Endothelial cell of umbilical vein (primary cell): ENCODE measurements around a stretch of chr9.

DNA sequence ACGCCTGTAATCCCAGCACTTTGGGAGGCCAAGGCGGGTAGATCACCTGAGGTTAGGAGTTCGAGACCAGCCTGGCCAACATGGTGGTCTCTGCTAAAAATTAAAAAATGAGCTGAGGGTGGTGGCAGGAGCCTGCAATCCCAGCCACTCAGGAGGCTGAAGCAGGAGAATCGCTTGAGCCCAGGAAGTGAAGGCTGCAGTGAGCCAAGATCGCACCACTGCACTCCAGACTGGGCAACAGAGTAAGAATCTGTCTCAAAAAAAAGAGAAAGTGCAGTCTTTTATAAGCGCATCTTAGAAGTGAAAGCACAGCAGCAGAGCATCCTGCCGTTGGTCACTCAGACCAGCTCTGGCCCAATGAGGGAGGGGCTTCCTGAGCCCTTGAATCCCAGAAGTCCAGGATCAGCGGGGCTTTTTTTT lies 42.5 kb downstream of the NAIF1 start:
- PRO-cap: no peak
CAGE:
- cytosol, long polyA minus RNA: no peak
- cytosol, long polyA plus RNA: no peak
- long polyA plus RNA: no peak
- nucleus, long polyA minus RNA: no peak
- nucleus, long polyA plus RNA: no peak

- PRO-cap: no peak
CAGE:
- cytosol, long polyA minus RNA: no peak
- cytosol, long polyA plus RNA: no peak
- long polyA plus RNA: no peak
- nucleus, long polyA minus RNA: no peak
- nucleus, long polyA plus RNA: no peak
Observed at GRCh38 chr9:128056924-128057887, 9.9 kb downstream of the NAIF1 start.

DNA sequence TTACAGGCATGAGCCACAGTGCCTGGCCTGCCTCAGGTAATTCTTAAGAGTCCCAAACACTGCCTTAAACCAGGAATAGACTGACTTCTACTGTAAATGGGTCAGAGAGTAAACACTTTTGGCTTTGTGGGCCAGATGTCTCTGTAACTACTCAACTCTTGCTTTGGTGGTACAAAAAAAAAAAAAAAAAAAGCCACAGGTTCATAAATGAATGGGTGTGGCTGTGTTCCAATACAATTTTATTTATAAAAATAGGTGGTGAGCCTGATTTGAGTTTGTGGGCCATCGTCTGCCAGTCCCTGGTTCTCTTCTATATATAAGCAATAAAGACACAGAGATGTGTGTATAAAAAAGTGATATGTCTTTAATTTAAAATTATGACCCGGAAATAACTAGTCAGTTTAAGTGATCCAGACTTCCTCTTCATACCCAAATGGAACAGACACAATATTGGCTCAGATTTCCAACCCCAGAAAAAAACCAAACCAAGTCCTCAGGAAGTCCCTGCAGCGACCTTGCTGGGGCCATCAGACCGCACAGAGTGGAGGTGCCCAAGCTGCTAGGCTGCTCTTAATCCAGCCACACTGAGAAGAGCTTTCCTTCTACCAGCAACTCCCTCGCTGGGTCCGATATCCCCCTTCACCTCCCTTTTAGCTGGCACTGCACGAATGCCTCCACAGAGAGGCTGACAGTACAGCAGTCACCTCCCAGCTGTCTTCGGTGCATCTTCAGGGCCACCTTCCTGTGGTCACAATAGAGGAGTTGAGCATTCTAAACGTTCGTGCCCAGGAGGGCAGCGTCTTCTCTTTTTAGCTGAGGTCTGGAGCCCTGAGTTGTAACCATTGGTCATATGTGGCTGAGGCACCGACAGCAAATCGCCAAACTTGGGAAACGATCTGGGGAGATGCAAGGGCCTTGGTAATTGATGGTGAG lies 6.0 kb downstream of the NAIF1 start:
- PRO-cap: no peak
CAGE:
- cytosol, long polyA minus RNA: no peak
- cytosol, long polyA plus RNA: no peak
- long polyA plus RNA: no peak
- nucleus, long polyA minus RNA: no peak
- nucleus, long polyA plus RNA: no peak

- PRO-cap: no peak
CAGE:
- cytosol, long polyA minus RNA: no peak
- cytosol, long polyA plus RNA: no peak
- long polyA plus RNA: no peak
- nucleus, long polyA minus RNA: no peak
- nucleus, long polyA plus RNA: no peak
Observed at GRCh38 chr9:128078214-128079404, 10.6 kb downstream of the SLC25A25 start.

DNA sequence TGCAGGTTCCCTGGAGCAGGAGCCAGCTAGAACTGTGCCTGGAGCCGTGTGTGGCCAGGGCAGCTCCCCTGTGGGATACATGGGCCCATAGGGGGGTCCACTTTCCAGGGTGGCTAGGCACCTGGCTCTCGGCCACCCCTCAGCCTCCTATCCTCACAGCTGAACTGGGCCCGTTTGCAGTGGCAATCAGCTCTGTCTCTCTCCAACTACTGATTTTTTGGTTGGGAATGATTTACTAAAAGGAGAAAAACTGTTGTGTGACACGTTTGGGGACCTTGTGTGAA lies 29.7 kb downstream of the PTGES2 start:
- PRO-cap: no peak
CAGE:
- cytosol, long polyA minus RNA: no peak
- cytosol, long polyA plus RNA: no peak
- long polyA plus RNA: no peak
- nucleus, long polyA minus RNA: no peak
- nucleus, long polyA plus RNA: no peak

GRCh38 chr9:128119094-128119866 lies 8.2 kb downstream of the PTGES2 start:
- PRO-cap: no peak
CAGE:
- cytosol, long polyA minus RNA: no peak
- cytosol, long polyA plus RNA: no peak
- long polyA plus RNA: no peak
- nucleus, long polyA minus RNA: no peak
- nucleus, long polyA plus RNA: no peak

GRCh38 chr9:128160754-128161787 lies 1.0 kb downstream of the BBLN start:
- PRO-cap: no peak
CAGE:
- cytosol, long polyA minus RNA: no peak
- cytosol, long polyA plus RNA: no peak
- long polyA plus RNA: no peak
- nucleus, long polyA minus RNA: no peak
- nucleus, long polyA plus RNA: no peak

DNA sequence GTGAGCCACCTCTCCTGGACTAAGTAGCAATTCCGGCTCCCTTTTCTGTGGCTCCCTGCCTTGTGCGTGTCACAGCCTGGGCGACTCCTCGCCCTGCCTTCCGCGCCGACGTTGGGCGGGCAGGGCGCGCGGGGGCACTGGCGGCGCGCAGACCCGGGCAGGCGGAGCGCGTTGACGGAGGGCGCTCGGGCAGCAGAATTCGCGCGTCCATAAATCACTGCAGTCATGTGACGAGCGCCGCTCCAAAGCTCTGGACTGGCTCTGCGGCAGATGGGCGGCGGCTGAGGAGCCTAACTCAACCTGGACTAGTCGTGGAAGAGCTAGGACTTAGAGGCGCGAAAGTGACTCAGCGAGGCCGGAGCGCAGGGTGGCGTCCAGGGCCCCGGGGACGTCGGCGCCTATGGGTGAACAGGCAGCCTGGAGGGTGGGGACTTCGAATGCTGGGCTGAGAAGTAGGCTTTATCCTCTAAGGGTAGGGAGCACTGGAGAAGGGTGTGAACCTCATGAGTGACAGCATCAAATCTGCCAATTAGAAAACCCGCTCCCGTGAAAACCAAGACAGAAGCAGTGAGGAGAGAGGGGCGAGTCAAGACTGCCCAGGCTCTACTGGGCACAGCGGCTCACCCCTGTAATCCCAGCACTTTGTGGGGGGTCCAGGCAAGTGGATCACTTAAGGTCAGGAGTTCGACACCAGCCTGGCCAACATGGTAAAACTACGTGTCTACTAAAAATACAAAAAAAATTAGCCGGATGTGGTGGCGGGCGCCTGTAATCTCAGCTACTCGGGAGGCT lies 1.6 kb upstream of the CIZ1 start:
- PRO-cap: bidirectional peak, plus-strand start at position 269 of the sequence, minus-strand start at position 62 of the sequence; bidirectional peak, plus-strand start at position 561 of the sequence, minus-strand start at position 402 of the sequence
CAGE:
- cytosol, long polyA minus RNA: no peak
- cytosol, long polyA plus RNA: no peak
- long polyA plus RNA: no peak
- nucleus, long polyA minus RNA: no peak
- nucleus, long polyA plus RNA: no peak

- PRO-cap: no peak
CAGE:
- cytosol, long polyA minus RNA: no peak
- cytosol, long polyA plus RNA: no peak
- long polyA plus RNA: no peak
- nucleus, long polyA minus RNA: no peak
- nucleus, long polyA plus RNA: no peak
Observed at GRCh38 chr9:128218458-128219186, 15.4 kb downstream of the DNM1 start.

- PRO-cap: bidirectional peak, plus-strand start at chr9:128246036, minus-strand start at chr9:128245993
CAGE:
- cytosol, long polyA minus RNA: no peak
- cytosol, long polyA plus RNA: no peak
- long polyA plus RNA: no peak
- nucleus, long polyA minus RNA: no peak
- nucleus, long polyA plus RNA: no peak
Observed at GRCh38 chr9:128245488-128246258, 30.1 kb downstream of the GOLGA2 start.

DNA sequence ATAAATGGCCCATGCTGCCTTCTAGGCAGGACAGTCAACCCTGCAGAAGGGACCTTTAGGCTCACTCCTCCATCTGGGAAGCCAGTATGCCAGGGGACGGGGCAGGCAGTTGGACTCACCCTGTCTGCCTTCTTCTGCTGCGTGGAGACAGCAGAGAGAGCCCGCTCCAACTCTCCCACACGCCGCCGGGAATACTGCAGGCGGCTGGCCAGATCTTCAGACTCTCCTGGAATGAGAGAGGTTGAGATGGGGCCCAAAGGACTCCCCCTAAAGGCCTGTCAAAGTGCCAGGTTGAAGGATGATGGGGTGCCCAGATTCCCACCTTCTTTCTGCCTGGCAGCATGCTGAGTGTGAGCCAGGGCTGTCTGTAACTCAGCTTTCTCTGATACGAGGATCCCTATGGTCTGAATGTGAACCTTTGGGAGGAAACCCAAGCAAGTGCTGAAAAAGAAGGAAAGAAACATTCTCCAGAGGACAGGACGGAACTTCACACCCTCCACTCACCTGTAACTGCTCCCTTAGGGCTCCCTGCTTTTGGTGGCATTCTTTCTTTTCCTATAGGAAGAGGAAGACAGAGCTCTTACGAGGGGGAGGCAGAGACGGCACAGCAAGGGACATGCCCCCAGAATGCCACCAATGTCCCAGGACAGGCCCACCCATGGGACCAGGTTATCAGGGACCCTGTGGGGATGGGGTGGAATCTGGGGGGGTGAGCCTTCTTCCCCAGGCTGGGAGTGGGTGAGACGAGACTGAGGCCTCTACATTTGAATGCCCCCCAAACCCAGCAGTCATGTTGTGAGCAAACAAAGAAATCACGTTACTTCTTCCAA lies 10.1 kb downstream of the GOLGA2 start:
- PRO-cap: no peak
CAGE:
- cytosol, long polyA minus RNA: no peak
- cytosol, long polyA plus RNA: no peak
- long polyA plus RNA: no peak
- nucleus, long polyA minus RNA: no peak
- nucleus, long polyA plus RNA: no peak

- PRO-cap: no peak
CAGE:
- cytosol, long polyA minus RNA: no peak
- cytosol, long polyA plus RNA: no peak
- long polyA plus RNA: no peak
- nucleus, long polyA minus RNA: no peak
- nucleus, long polyA plus RNA: no peak
Observed at GRCh38 chr9:128321708-128322303, 441 bp downstream of the TRUB2 start.

GRCh38 chr9:128361795-128362469 lies 9.2 kb upstream of the URM1 start:
- PRO-cap: bidirectional peak, plus-strand start at chr9:128362120, minus-strand start at chr9:128362032
CAGE:
- cytosol, long polyA minus RNA: no peak
- cytosol, long polyA plus RNA: no peak
- long polyA plus RNA: no peak
- nucleus, long polyA minus RNA: no peak
- nucleus, long polyA plus RNA: no peak

GRCh38 chr9:128454961-128455390 lies 830 bp upstream of the ODF2 start:
- PRO-cap: no peak
CAGE:
- cytosol, long polyA minus RNA: no peak
- cytosol, long polyA plus RNA: no peak
- long polyA plus RNA: no peak
- nucleus, long polyA minus RNA: no peak
- nucleus, long polyA plus RNA: no peak

DNA sequence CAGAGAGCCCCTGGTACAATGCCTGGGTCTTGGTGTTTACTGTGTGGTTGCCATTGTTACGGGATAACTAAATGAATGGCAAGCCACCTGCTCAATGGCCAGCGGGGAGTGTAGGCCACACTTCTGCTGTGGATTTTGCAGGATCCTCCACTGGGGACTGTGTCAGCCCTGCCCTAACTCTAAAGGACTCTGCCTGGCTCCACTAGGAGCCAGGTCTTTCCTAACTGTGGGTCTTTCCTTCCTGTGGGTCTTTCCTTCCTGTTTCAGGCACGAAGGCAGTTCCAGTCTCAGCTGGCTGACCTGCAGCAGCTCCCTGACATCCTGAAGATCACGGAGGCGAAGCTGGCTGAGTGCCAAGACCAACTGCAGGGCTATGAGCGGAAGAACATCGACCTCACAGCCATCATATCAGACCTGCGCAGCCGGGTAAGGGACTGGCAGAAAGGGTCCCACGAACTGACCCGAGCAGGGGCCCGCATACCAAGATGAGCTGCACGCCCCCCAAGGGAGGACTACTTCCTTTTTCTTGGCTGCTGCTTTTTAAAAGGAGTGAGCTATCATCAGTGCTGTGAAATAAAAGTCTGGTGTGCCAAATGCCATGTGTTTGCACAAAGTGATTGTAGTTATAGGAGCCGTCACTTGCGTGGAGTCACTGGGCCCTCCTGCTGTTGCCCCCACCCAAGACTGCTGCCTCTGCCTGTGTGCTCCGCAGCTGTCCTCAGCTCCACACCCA lies 10.1 kb upstream of the GLE1 start:
- PRO-cap: no peak
CAGE:
- cytosol, long polyA minus RNA: no peak
- cytosol, long polyA plus RNA: no peak
- long polyA plus RNA: no peak
- nucleus, long polyA minus RNA: no peak
- nucleus, long polyA plus RNA: no peak

DNA sequence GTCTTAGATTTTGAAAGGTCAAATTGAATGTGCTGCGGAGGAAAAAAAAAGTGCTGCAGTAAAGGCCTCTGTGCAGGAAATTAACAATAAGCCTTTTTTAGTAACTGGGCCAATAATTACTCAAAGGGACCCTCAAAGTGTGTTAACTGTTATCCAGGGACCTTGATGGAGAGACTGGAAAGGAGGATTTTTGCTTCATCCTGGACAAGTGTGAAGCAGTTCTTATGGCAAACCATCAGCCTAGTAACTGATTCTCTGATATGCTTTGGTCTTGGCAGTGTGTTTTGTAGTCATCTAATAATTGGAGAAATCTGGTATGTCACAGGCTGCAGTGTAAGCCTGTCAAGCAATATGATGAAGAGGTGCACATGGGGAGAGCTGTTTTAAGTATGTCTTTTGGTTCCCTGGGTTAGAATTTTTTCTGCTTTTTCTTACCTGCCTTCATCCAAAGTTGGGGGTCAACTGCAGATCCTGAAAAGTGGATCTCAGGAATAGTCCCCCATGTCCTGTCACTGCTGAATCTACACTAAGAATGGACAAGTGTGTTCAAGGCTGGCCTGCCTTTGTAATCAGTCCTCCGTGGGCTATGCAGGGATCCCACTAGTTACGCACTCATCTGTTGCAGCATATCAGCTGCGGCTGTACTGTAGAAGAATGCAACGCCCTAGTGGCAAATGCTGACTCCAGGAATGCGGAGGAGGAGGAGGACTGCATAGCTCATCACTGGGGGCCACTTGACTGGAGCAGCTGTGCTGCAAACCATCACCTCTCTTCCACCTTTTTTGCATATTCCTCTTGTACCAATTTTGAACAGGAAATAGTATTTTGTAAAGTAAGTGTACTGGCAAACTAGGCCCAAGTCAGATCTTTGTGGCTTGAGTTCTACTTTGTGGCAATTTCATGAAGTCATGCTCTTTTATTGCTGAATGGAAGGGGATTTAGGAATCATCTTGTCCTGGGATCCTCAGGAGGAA lies 1.9 kb downstream of the SPTAN1 start:
- PRO-cap: bidirectional peak, plus-strand start at position 723 of the sequence, minus-strand start at position 618 of the sequence
CAGE:
- cytosol, long polyA minus RNA: no peak
- cytosol, long polyA plus RNA: no peak
- long polyA plus RNA: no peak
- nucleus, long polyA minus RNA: no peak
- nucleus, long polyA plus RNA: no peak

GRCh38 chr9:128574344-128575018 lies 22.1 kb downstream of the SPTAN1 start:
- PRO-cap: no peak
CAGE:
- cytosol, long polyA minus RNA: no peak
- cytosol, long polyA plus RNA: no peak
- long polyA plus RNA: no peak
- nucleus, long polyA minus RNA: no peak
- nucleus, long polyA plus RNA: no peak

DNA sequence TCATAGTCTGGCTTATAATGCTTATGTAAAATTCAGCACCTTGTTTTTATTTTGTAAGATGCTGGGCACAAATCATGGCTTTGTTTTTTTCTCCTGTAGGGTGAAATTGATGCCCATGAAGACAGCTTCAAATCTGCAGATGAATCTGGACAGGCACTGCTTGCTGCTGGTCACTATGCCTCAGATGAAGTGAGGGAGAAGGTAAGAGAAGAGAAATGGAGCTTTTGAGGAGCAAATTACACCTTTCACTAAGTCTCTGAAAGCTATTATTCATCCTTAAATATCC lies 27.1 kb downstream of the SPTAN1 start:
- PRO-cap: no peak
CAGE:
- cytosol, long polyA minus RNA: no peak
- cytosol, long polyA plus RNA: no peak
- long polyA plus RNA: no peak
- nucleus, long polyA minus RNA: no peak
- nucleus, long polyA plus RNA: no peak

GRCh38 chr9:128594127-128594396 lies 41.7 kb downstream of the SPTAN1 start:
- PRO-cap: no peak
CAGE:
- cytosol, long polyA minus RNA: start-site peak on the plus strand at chr9:128594189-128594354, 25 reads
- cytosol, long polyA plus RNA: no peak
- long polyA plus RNA: no peak
- nucleus, long polyA minus RNA: no peak
- nucleus, long polyA plus RNA: no peak

DNA sequence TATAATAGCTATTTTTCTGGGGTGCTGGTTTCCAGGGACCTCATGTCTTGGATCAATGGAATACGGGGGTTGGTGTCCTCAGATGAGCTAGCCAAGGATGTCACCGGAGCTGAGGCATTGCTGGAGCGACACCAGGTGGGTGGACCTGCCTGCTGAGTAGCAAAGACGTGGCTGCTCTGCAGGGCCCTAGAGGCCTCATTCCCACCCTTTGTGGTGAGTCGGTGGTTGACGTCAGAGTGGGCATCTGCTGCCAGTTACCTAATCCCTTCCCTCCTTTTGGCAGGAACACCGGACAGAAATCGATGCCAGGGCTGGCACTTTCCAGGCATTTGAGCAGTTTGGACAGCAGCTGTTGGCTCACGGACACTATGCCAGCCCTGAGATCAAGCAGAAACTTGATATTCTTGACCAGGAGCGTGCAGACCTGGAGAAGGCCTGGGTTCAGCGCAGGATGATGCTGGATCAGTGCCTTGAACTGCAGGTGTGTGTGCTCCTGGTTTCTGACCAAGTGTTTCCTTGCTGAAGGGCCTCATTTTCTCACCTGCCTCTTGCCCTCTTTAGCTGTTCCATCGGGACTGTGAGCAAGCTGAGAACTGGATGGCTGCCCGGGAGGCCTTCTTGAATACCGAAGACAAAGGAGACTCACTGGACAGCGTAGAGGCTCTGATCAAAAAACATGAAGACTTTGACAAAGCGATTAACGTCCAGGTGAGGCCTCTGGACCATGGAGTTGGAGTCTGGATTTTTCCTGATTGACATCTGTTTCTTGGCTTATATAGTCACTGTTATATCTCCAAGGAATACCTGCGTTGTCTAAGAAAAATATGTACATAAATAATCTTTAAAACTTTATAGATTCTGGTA lies 48.8 kb downstream of the DYNC2I2 start:
- PRO-cap: no peak
CAGE:
- cytosol, long polyA minus RNA: no peak
- cytosol, long polyA plus RNA: no peak
- long polyA plus RNA: no peak
- nucleus, long polyA minus RNA: no peak
- nucleus, long polyA plus RNA: no peak